SK-N-DZ (cell line): Measurements from ENCODE around the gene NDUFB1.

RAMPAGE:
- cytosol, long total RNA, result no peak
- nucleus, long total RNA, result no peak
Measured at GRCh38 chr14:91321115-91321378, 76.5 kb upstream of the GPR68 start.

GRCh38 chr14:91363966-91364628, 53.5 kb downstream of the CCDC88C start:
RAMPAGE:
- cytosol, long total RNA, result no peak
- nucleus, long total RNA, result no peak

DNA sequence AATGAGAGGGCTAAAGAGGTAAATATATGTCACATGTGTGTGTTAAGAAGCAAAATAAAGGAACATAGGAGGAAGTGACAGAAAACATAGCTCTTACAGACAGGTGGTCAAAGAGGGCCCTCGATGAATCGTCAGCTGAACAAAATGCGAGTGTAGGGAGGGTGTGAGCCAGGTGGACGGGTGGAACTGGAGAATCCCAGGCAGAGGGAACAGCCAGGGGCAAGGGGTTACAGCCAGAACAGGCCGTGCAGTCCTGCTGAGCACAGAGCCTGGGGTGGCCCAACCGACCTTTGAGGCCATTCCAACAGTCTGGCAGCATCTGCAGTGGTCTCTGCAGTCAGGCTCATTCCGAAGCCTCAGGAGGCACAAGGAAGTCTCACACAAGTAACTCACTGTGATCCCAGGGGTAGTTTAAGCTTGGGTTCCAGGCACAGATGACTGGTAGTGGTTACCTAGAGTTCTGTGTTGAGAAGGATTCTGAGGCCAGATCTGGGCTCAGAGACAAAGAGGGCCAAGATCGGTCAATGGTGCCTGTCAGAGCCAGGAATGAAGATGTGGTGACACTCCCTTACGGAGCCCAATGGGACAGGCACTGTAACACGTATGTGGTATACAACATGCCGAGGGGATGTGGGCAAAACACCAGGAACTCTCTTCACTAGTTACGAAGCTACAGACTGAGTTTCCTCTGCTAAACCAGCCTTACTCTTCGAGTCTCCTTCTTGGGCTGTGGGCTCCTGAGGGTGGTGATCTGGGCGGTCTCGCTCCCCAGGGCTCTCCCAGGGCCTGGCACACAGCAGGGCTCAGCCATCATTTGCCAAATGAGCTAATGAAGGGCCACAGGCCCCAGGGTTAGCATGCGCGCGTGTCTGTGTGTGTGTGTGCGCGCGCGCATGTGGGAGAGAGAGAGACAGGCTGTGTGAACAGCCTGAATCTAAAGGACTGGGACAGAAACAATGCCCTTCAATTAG, 42.9 kb downstream of the CCDC88C start:
RAMPAGE:
- cytosol, long total RNA, result no peak
- nucleus, long total RNA, result no peak

DNA sequence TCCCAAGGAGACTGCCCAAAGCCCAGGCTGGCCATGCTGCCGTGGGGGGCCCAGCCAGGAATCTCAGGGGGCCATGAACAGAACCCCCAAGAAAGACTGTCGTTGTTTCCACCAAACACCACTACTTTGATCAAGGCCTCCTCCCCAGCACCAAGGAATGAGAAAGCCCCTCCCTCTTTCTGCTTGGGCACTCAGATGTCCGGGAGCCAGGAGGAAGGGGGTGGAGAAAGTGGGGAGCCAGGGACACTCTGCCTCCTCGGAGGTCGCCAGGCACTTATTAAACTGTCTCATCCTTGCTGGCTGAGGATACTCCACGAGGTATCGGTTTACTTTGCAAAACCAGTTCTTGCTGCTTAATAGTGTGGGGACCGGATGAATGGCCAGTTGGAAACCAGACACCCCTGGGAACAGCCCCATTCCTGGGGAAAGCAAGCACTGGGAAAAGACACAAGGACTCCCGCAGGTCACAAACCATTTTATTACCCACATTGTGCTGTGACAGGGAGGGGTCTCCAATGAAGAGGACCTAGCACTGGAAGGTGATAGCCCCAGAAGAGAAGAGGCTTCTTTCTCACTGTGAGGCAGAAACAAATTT, 34.2 kb downstream of the CCDC88C start:
RAMPAGE:
- cytosol, long total RNA, result no peak
- nucleus, long total RNA, result no peak

GRCh38 chr14:91392493-91393537, 24.8 kb downstream of the CCDC88C start:
RAMPAGE:
- cytosol, long total RNA, result no peak
- nucleus, long total RNA, result no peak

GRCh38 chr14:91402361-91403328, 15.0 kb downstream of the CCDC88C start:
RAMPAGE:
- cytosol, long total RNA, result no peak
- nucleus, long total RNA, result no peak

DNA sequence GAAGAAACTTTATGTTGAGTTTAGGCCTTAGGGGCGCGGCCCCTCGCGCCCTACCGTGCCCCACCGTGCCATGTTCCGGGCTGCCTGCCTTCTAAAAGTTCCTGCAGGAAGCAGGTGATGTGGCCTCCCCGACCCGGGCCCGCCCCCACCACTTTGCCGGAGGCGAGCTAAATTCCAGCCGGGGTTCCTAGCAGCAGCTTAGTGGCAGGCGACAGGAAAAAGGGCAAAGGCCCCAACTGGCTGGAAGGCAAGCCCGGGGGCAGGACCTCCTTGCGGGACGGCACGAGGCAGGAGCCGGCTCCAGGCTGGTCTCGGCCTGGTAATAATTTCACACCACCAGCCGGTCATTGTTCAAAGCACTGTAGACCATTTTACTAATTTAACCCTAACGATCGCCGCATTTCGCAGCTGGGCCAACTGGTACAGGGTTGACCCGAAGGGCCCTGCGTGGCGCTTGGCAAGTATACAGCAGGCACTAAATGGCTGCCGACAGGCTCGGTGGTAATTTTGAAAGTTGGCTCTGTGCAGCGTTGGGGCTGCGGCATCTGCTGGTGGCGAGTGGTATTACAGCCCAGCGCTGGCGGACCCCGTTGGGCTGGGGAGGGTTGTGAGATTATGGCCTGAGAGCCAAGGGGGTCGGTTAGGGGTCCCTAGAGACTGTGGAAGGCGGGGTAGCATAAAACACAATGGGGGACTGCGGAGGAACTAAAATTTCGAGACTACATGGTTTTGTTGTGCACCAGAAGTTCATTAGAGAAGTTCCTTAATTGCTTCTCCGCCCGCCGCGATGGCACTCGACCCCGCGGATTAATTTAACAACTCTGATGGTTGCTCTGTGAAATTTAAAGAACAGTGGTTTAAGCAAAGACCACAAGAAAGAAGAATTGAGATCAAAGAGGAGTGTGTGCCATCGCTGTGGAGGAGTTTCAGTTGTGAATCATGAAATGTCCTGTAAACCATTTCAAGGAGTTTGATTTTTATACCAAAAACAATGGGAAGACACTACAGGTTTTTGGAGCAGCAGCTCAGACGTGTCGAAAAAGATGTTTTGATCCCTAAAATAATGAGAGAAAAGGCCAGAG, 1.2 kb upstream of the CCDC88C start:
RAMPAGE:
- cytosol, long total RNA, result no peak
- nucleus, long total RNA, result no peak

RAMPAGE:
- cytosol, long total RNA, result no peak
- nucleus, long total RNA, result no peak
Measured at GRCh38 chr14:91510734-91510963, 539 bp upstream of the PPP4R3A start.

DNA sequence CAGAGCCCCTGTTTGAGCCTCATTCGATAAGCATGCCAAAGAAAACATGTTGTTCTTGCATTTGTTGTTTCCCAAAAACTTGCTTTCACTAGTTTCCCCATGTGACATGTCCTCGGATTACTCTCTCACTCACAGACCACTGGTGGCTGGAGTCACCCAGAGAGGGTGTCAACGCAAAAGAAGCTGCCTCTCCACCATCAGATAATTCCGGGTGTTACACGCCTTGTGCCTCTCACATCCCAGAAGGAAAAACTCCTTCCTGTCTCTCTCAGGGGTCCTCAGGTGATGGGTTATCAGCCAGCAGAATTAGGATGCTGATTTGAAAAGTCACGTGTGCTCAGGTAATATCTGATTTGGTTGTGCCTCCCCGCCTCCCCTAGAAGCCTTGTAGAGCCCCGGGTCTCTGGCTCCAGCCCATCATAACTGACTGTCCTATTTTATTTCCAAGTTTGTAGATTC, 16.6 kb upstream of the TC2N start:
RAMPAGE:
- cytosol, long total RNA, result no peak
- nucleus, long total RNA, result no peak

DNA sequence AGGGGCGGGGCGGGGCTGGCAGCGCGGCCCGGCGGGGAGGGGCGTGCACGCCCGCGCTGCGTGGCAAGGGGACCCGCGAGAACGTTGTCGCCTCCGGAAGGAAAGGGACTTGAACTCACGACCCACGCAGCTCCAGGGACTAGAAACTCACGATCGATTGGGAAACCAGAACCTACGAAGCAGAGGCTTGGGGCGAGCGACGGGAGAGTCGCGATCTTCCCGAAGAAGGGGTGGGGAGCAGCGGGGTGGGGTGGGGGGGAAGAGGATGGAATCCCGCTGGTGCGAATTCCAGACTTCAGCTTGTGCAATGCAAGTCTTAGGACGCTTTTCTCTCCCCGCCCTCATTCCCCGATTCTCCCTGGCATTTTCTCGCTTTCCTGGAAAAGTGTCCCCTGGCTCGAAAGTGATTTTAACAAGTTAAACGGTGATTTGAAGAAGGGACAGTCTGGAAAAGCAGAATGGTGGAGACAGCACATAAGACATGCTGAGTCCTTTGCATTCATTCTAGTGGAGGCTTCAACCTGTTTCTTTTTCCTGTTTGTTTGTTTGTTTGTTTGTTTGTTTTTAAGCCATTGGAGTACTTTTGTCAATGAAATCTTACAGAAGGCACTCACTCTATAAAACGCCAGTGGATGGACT, 384 bp upstream of the FBLN5 start:
RAMPAGE:
- cytosol, long total RNA, result no peak
- nucleus, long total RNA, result no peak

RAMPAGE:
- cytosol, long total RNA, result no peak
- nucleus, long total RNA, result no peak
Measured at GRCh38 chr14:92003301-92004144, 36.3 kb downstream of the TRIP11 start.

GRCh38 chr14:92038975-92039953, 595 bp downstream of the TRIP11 start:
RAMPAGE:
- cytosol, long total RNA, result no peak
- nucleus, long total RNA, result no peak

DNA sequence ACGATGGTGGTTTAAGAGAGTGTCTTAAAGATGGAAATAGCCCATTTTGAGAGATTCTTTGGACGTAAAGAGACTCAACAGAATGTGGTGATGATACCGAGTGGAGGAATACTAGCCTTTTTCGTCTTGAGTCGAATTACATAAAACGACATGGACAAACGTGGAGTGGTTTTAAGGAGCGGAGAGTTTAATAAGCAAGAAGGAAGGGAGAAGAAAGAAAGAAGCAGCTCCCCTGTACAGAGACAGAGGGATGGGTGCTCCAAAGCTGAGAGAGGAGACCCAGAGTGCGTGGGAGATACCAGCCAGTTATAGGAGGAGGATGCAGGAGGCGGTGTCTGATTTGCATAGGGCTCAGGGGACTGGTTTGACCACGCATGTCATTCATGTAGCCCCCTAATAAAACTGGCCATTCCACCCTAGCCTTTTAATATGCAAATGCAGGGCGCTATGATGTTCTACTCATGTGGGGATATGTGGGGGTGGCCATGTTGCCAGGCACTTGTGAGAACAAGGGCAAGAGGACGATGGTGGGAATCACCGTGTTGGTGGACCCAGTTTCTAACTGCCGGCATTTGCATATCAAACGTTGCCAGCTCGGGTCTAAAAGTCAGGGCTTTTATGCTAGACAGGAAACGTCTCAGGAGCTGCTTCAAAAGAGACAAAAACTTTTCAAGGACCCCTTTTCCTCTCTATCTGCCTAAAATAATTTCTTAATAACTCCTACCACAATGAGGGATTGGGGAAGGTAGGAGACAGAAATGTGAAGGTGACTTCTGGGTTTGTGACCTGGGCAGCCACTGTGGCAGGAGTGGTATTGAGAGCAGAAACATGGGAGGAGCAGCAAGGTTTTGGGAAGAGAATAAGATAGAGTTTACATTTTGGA, 2.0 kb upstream of the ATXN3 start:
RAMPAGE:
- cytosol, long total RNA, result no peak
- nucleus, long total RNA, result no peak

RAMPAGE:
- cytosol, long total RNA, result start-site peak on the minus strand at chr14:92121669-92121727, 802 and 710 reads in 2 replicates
- nucleus, long total RNA, result no peak
Measured at GRCh38 chr14:92120889-92121767, at the start of gene NDUFB1. NDUFB1 (minus strand) TSS chr14:92121706.

RAMPAGE:
- cytosol, long total RNA, result no peak
- nucleus, long total RNA, result no peak
Measured at GRCh38 chr14:92155025-92155564, 33.3 kb downstream of the CPSF2 start.

GRCh38 chr14:92287107-92287526, 35.8 kb upstream of the SLC24A4 start:
RAMPAGE:
- cytosol, long total RNA, result no peak
- nucleus, long total RNA, result no peak

GRCh38 chr14:92490142-92490907, 23.3 kb upstream of the RIN3 start:
RAMPAGE:
- cytosol, long total RNA, result no peak
- nucleus, long total RNA, result no peak

DNA sequence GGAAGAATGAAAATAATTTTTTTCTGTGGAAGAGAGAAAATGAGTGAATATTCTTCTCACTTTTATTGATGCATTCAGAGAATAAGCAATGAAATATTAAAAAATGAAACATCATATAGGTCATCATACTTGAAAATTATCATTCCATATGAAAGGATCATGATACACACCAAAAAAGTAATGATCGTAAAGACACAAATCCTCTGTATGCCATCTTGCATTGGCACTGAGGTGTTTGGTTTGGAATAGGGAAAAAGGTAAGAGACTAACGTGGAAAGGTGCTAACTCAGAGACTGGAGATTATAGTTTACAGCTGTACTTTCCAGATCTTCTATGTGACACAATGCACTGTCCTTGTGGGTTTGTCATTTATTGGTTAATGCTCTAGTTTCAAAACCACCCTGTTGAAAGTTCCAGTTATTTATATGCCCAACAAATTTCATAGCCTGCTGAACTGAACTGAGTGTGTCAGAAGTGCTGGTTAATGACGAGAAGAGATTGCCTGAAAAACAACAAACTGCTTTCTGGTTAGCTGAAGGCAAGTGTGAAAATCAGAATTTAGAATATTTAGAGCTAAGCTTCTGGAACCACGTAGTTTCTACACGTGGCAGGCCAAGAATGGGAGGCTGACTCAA, 19.2 kb upstream of the RIN3 start:
RAMPAGE:
- cytosol, long total RNA, result no peak
- nucleus, long total RNA, result no peak

RAMPAGE:
- cytosol, long total RNA, result no peak
- nucleus, long total RNA, result no peak
Measured at GRCh38 chr14:92535177-92535732, 21.7 kb downstream of the RIN3 start.

GRCh38 chr14:92676167-92676572, 72.3 kb downstream of the LGMN start:
RAMPAGE:
- cytosol, long total RNA, result no peak
- nucleus, long total RNA, result no peak